Liver (tissue), 9 donors: ENCODE measurements around a stretch of chr10.

DNA sequence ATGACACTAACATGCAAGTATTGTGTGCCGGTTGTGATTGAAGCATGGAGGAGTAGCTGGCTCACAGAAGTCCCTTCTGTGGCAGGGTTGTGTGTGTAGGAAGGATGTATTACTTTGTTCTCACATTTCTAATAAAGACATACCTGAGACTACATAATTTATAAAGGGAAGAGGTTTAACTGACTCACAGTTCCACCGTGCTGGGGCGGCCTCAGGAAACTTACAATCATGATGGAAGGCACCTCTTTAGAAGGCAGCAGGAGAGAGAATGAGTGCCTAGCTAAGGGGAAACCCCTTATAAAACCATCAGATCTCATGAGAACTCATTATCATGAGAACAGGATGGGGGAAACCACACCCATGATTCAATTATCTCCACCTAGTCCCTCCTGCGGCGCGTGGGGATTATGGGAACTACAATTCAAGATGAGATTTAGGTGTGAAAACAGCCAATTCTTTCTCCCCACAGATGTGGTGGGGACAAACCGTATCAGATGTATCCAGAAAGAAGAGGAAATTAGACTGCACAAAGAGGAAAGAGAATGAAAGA, 375.8 kb downstream of the SFMBT2 start:
- PRO-cap, 5 experiments: no peak in any of the 5 experiments
- RAMPAGE, long total RNA, 2 experiments: no peak in any of the 2 experiments
- RRBS: no CpG with 5 or more reads among the region's 7 CpGs

DNA sequence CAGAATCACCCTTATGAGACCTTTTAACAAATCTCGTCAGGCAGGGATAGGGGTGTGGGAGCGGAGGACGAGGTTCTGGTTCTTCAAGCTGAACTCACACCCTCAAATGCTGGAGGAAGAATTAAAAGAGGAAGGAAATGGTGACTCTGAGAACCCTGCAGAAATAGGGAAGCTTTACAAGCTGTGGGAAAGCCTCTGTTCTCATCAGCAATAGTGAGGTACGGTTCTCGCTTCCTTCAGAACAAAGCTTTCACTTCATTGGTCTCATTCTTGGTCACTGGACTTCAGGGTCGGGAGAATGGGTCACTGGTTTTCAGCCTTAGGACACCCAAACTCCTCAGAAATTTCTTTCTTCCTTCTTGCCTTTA, 226.1 kb downstream of the SFMBT2 start:
- PRO-cap, 5 experiments: peak in 2 of 5 experiments; most common plus-strand start position 287 of the sequence (in 1); most common minus-strand start position 77 of the sequence (in 2)
- RAMPAGE, long total RNA, 2 experiments: no peak in any of the 2 experiments
- RRBS: no CpG with 5 or more reads among the region's 6 CpGs

DNA sequence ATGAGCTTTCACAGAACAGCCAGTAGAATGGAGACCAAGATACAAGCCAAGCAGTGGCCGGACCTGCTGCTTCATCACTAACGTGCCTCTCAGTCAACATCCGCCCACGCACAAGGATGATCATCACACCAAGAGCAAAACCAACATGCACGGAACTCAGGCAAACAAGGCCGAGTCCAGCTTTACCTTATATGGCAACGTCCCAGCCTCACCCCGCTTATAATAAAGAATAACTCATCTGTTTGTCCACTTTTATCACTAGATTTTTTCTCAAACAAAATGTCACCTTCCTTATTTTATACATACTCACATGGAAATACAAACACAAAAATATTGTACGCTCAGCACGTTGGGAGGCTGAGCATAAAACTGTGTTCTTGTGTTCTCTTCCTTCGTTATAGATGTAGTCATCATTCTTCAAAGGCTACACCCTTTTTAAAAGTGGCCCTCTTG, 122.7 kb downstream of the SFMBT2 start:
- PRO-cap, 5 experiments: no peak in any of the 5 experiments
- RAMPAGE, long total RNA, 2 experiments: no peak in any of the 2 experiments
- RRBS: no CpG with 5 or more reads among the region's 11 CpGs

DNA sequence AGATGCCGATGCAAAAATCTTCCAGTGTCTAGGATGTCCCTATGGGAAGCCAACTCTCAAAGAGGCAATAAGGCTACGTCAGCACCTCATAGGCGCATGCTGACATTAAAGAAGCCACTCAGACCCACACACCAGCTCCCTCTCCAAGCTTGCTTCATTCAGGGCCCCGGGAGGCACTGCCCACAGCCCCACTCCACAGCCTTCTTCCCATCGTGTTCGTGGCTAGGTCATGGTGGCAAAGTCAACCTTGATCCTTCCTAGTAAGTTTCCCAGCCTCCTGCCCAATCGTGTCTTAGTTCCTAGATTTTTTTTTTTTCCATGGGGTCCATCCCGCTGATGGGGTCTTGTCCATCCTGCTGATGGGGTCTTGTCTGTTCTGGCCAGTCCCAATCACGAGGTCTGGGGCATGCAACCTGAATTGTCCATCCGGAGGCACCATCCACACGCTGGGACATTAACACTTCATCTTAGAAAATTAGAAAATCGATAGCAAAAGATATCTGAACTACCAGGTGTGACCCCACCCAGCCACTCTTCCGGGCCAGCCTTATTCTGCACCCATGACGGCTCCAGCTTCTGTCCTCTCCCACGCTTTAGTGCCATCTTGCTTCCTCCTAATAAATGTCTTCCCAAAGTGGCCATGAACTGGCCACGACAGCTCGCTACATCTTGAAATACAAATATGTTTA, 60.8 kb downstream of the SFMBT2 start:
- PRO-cap, 5 experiments: no peak in any of the 5 experiments
- RAMPAGE, long total RNA, 2 experiments: no peak in any of the 2 experiments
- RRBS: 89% methylated on average over 3 of the region's 17 CpGs

- PRO-cap, 5 experiments: no peak in any of the 5 experiments
- RAMPAGE, long total RNA, 2 experiments: no peak in any of the 2 experiments
- RRBS: no CpG with 5 or more reads among the region's 14 CpGs
Measured at GRCh38 chr10:7397590-7398139, 13.2 kb downstream of the SFMBT2 start.

DNA sequence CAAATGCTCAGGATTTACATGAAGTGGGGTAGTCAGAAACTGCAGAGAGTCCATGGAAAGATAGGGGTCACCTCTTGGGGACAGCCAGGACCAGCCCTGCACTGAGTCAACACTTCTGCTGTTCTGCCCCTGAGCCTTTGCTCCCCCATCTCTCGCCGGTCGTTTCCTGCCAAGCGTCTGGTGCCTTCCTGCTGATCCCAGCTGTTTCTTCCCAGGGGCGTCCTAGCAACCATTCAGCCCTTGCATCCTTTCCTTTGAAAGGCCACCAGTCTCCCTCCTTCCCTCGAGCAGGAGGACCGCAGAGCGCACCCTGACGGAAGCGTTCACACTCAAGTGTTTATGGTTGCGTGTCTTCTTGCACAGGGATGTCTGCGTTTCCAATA, 64.7 kb upstream of the SFMBT2 start:
- PRO-cap, 5 experiments: no peak in any of the 5 experiments
- RAMPAGE, long total RNA, 2 experiments: no peak in any of the 2 experiments
- RRBS: no CpG with 5 or more reads among the region's 12 CpGs

DNA sequence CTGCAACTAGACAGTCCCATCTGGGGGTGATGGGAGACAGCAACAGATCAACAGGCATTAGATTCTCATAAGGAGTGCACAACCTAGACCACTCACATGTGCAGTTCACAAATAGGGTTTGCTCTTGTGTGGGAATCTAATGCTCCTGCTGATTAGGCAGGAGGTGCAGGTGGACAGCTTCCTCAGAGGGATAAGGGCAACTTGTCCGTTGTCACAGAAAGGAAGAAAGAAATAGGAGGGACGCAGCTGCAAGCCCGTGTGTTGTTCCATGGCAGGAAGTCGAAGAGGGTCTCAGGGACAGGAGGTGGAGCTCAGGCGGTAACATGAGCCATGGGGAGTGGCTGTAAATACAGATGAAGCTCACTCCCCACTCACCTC, 101.5 kb upstream of the SFMBT2 start:
- PRO-cap, 5 experiments: no peak in any of the 5 experiments
- RAMPAGE, long total RNA, 2 experiments: no peak in any of the 2 experiments
- RRBS: no CpG with 5 or more reads among the region's 5 CpGs

DNA sequence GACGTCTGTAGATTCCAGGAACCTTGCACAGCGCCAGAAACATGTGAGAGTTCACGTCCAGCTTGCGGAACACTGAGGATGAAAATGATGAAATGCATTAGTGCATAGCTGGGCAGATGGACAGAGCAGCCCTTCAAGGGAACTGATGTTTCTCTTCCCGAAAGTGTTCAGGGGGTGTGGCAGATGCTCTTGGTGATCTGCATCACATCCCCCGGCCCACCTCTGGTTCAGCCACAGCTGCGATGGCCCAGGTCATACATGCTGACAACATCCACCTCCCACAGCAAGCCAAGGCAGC, 40.9 kb downstream of the ITIH5 start:
- PRO-cap, 5 experiments: no peak in any of the 5 experiments
- RAMPAGE, long total RNA, 2 experiments: no peak in any of the 2 experiments
- RRBS: no CpG with 5 or more reads among the region's 7 CpGs

GRCh38 chr10:7702575-7702941, 558 bp upstream of the ITIH2 start:
- PRO-cap, 5 experiments: peak in 2 of 5 experiments; most common plus-strand start chr10:7702817 (in 2)
- RAMPAGE, long total RNA, 2 experiments: no peak in any of the 2 experiments
- RRBS: 30% methylated on average over 2 of the region's 3 CpGs

DNA sequence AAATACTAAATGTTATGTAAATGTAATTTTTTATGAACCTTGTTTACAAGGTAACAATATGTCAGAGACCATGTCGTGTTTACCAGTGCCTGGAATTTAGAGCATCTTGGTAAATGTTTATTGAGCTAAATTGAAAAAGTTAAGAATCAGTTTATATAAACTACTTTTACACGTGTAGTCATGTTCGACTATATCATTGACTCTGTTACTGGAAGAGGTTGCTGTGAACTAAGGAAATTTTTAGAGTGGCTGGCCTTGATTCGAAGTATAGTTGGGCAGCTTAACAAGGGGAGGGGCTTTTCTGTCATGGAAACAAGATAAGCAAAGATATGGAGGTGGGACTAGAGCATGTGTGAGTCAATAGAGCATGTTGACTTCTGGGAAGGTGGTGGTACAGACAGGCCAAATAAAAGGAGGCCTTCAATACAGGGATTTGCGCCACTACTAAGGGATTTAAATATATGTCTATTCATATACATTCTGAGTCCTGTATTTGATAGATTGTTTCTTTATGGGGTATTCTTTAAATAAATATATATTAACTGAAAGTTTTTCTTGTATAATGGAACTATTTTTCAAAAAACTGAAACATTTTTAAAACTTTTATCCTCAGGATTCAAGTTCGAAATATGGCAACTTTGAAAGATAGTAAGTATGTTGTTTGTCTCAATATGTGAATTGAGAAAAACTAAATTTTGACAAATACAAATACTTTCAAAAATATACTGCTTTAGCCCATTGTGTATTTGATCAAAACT, 7.7 kb downstream of the ATP5F1C start:
- PRO-cap, 5 experiments: peak in 1 of 5 experiments; most common plus-strand start position 370 of the sequence (in 1)
- RAMPAGE, long total RNA, 2 experiments: no peak in any of the 2 experiments
- RRBS: no CpG with 5 or more reads among the region's 6 CpGs

DNA sequence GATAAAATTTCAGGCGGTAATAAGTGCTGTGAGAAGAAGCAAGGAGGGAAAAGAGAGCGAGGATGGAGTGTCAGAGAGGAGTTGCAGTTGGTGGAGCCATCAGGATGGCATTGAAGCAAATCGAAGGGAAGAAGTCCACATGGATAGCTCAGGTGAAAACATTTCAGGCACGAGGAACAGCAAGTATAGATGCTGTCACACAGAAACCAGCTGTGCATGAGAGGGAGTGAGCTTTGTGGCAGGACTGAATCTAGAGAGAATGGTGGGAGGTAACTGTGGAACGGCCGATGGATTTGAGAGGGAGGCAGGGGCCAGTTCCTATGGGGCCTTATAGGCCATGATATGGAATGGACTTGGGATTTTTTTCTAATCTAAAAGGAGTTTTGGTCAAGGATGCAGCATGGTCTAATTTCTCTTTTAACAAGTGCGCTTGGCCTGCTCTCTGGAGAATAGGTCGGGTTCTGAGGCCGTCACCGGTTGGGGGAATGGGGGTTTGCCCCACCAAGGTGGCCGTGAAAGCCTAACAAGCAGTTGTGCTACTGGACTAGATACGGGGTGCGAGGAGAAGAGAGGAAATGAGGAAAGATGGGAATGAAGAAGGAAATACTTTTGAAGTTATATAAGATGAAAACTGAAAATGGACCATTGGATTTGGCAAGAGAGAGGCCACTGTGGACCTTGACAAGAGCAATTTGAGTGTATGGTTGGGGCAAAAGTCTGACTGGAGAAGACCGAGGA, 99.0 kb downstream of the TAF3 start:
- PRO-cap, 5 experiments: no peak in any of the 5 experiments
- RAMPAGE, long total RNA, 2 experiments: no peak in any of the 2 experiments
- RRBS: no CpG with 5 or more reads among the region's 14 CpGs

DNA sequence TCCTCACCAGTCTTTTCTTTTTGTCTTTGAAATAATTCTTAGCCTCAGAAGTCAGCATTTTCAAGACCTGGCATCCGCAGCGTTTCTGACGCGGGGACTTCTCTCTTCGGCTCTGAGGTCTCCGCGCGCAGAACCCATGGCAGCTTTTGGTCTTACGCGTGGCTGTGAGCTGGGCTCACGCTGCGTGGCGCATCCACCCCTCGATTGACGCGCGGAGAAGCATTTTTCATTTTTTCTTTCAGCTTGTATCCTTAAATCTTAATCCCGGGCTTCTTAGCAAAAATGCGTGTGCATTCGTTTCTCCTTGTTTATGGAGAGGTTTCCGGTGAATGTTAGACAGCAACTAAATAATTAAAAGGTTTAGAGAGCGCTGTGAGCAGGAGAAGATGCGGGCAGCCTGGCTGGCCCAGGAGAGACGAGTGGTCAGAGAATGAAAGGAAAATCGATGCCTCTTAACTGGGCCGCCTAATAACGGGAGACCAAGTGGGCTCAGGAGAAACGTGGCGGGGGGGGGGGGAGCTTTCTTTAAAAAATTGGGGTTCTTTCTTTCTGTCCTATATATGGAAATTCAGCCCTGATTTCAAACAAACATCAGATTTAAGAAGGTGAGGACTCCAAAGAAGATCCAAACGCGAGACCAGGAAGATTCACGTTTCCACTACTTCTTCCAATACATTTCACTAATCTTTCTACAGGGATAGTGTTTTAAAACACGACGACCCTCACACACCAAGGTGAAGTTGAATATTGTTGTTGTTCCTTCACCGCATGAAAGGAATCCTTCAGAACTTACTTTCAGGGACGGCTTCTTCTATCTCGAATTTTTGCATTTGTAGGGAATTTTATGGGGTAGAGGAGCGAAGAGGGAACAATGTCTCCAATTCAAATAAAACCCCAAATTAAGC, 1.8 kb upstream of the GATA3 start:
- PRO-cap, 5 experiments: no peak in any of the 5 experiments
- RAMPAGE, long total RNA, 2 experiments: no peak in any of the 2 experiments
- RRBS: no CpG with 5 or more reads among the region's 38 CpGs

- PRO-cap, 5 experiments: peak in 2 of 5 experiments; most common minus-strand start chr10:8053476 (in 2)
- RAMPAGE, long total RNA, 2 experiments: no peak in any of the 2 experiments
- RRBS: no CpG with 5 or more reads among the region's 16 CpGs
Measured at GRCh38 chr10:8053298-8053517, 1.3 kb upstream of the GATA3 start.

DNA sequence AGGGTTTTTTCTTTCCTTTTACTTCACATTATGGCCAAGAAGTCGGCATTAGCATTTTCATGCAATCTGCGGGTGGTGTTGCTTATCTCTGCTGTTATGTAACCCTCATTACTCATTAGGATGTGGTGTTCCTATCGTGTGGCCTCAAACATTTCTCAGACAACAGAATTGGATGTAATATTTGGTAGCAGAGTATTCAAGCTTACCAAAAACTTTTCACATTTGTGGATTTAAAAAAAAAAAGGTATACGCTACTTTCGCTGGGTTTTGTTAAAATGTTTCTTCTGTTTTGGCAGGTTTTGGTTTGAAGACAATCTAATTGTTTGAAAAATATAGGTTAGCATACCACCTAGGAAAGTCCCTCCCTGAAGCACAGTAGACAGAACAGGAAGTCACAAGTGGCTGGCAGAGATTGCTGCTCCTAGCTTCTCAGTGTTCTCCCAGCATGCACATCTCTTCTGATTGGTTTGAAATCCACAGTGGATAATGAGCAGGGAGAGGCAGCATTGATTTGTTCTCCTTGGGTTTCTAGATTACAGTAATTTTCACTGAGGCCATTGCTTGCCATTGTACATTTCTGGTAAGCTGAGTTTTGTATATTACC, 128.8 kb downstream of the GATA3 start:
- PRO-cap, 5 experiments: no peak in any of the 5 experiments
- RAMPAGE, long total RNA, 2 experiments: no peak in any of the 2 experiments
- RRBS: no CpG with 5 or more reads among the region's 5 CpGs

DNA sequence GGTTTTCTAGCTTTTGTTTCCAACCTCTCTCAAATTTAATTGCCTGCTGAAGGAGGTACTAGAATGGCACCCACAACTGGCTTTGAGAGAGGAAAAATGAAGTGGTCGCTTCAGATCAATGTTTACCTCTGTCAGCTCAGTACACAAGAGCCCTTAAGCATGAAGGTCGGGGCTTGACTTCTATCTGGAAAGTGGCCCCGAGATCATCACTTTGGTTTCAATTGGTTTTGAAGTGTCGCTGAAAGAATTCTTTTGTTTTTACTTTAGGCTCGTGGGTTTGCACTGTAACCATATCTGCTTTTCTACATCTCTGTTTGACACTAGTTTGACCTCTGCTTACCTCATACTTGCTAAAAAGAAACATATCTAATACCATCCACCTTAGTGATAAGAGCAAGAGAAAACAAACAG, 361.7 kb downstream of the GATA3 start:
- PRO-cap, 5 experiments: no peak in any of the 5 experiments
- RAMPAGE, long total RNA, 2 experiments: no peak in any of the 2 experiments
- RRBS: no CpG with 5 or more reads among the region's 5 CpGs

DNA sequence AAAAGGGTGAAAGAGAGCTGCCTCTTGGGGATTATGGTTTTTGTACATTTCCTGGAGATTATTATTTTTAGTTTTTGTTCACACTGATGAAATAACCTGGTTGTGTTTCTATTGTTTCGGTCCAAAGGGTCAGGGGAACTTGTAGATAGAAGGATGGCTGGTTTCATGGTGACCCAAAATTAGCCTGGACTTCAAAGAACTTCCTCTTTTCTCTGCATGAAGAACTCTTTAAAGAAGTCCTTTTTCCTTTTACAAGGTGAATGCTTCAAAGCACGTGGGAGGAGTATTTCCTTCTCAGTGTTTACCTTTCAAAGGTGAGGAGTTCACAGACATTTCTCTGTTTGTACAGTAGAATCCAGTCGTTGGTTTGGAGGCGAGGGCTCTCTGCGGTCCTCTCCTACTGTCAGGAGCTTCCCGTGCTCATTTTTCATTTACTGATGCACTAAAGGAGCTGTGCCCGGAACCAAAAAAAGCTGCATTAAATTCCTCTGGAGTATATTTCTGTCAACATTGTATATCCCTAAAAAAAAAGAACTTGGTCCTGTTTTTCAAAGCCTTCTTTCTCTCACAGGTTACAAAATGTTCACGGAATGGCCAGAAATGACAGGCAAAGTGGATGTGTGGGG, 561.7 kb downstream of the GATA3 start:
- PRO-cap, 5 experiments: no peak in any of the 5 experiments
- RAMPAGE, long total RNA, 2 experiments: no peak in any of the 2 experiments
- RRBS: no CpG with 5 or more reads among the region's 8 CpGs

DNA sequence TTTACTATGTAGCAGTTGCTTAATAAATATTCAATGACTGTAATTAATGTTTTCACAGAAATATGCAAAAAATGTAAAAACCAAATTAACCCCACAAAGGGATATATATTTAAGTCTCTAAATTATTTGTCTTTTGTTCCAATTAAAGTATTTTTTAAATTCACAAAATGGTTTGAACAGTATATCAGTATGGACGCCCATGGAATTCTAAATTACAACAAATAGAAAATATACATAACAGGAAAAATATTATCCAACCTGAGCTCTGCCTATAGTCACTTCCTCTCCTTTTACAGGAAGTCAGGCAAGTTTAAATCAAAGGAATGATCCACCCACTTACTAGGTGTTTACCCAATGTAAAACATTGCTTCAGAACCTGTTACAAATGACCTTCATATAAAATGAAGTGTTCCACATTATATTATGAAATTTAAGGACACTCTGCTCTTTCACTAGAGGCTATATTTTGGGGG, 722.4 kb downstream of the GATA3 start:
- PRO-cap, 5 experiments: no peak in any of the 5 experiments
- RAMPAGE, long total RNA, 2 experiments: no peak in any of the 2 experiments
- RRBS: no CpG with 5 or more reads among the region's 1 CpG

DNA sequence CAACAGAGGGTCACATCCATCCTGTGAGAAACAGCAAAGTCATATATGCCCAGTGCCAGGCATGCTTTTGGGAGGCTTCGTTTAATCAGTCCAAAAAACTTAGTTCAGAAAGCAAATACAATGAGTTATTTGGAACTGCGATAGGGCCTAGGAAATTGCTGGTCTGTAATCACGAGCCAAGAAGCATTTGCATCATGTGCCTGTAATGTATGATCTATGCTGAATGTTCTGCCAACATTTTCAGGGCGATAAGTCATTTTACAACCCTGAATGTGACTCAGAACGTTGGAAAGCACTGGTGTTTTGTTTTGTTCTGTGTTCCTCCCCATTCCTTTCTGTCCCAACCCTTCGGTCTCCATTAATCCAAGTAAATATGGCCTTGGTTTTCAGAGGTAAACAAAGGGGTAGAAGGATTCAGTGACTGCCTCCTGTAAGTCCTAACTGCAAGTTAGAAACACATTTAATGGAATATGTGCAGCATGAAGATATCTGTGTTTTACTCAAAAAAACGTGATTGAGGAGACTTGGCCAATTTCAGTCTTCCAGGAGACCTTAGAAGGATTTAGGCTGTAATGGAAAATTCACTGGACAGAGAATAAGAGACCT, 411.8 kb upstream of the CELF2 start:
- PRO-cap, 5 experiments: no peak in any of the 5 experiments
- RAMPAGE, long total RNA, 2 experiments: no peak in any of the 2 experiments
- RRBS: no CpG with 5 or more reads among the region's 7 CpGs

GRCh38 chr10:10650758-10651185, 366.9 kb upstream of the CELF2 start:
- PRO-cap, 5 experiments: no peak in any of the 5 experiments
- RAMPAGE, long total RNA, 2 experiments: no peak in any of the 2 experiments
- RRBS: no CpG with 5 or more reads among the region's 25 CpGs

DNA sequence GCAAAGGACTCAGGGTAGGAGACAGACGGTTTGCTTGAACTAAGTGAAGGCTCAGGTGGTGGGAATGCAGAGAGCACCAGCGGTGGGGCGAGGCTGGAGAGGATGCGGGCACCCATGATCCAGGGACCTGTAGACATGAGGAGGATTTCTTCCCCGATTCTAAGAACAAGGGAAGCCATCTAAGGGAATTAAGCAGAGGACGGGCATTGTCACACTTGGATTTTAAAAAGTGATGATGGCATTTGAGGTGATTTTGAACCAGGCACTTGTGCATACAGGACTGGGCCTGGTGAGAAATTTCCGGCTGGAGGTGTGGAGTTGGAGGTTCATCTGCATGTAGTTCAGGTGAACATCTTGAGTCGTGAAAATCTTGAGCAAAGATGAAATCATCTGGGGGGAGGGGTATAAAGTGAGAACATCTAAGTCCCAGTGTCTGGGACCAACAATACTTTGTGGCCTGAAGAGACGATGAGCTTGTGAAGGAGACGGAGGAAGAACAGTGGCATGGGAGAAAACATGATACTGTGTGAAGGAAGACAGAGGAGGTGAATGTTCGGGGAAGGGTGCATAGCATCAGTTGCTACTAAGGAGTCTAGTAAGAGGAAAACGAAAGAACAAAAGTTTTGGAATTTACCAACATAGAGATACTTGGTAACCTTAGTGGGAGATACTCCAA, 52.7 kb downstream of the CELF2 start:
- PRO-cap, 5 experiments: no peak in any of the 5 experiments
- RAMPAGE, long total RNA, 2 experiments: no peak in any of the 2 experiments
- RRBS: no CpG with 5 or more reads among the region's 12 CpGs